Progenitor cell of endocrine pancreas (in vitro differentiated cells): Measurements from ENCODE around the gene STN1.

DNA sequence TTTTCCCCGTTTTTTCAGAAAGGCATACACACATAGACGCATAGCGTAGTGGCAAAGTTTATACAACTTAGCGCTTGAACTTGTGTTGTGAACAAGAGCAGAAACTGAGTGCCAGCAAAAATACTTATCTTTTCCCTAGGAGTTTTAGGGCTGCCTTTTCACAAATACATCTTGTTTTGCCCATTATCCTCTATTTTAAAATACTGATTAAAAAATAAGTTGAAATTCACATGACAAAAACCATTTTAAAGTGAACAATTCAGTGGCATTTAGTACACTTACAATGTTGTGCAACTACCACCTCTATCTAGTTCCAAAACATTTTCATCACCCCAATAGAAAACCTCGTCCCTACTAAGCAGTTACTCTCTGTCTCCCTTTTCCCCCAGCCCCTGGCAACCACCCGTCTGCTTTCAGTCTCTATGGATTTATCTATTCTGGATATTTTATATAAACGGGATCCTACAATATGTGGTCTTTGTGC lies 1.4 kb downstream of the WBP1L start:
- PRO-cap, result no peak

- PRO-cap, result no peak
Measured at GRCh38 chr10:102779589-102780069, 35.9 kb downstream of the WBP1L start.

DNA sequence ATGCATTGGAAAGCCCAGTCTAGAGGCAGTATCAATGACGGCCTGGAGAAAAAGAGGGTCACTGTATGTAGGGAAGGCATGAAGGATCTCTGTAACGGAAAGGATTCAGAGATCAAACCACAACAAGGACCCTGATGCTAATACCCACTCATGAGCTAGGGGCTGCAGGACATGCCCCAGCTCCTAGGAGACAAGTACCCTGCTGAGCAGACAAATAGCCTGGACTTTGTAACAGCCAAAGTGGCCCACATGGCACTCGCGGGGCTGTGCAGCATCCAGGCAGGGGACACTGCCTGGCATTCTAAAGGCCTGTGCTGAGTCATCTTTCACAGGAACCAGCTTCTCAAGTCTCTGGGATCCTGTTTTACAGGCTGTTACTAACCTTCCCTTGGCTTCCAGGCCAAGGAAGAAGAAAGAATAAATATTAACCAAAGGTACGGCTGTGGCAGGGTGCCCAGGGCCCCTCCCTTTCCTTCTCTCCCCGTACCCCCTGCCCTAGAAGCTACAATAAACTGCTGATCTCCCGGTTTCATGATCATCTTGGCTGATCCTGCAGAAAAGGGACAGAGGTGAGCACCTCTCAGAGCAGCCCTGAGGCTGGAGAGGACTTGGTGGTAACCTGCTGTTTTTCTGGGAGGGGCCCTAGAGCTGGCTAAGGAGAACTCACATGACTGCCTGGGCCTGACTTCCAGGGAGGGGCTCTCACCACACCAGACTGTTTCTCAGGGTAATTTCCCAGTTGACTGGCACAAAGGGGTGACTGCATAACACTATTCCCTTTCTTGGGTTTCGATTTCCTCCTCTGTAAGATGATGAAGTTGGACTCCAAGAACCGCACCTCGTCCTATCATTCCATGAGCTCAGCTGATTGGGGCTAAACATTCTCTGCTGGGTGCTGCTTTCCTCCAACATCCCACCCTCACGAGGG lies 4.2 kb upstream of the RPEL1 start:
- PRO-cap, result bidirectional peak, plus-strand start at position 371 of the sequence, minus-strand start at position 295 of the sequence

DNA sequence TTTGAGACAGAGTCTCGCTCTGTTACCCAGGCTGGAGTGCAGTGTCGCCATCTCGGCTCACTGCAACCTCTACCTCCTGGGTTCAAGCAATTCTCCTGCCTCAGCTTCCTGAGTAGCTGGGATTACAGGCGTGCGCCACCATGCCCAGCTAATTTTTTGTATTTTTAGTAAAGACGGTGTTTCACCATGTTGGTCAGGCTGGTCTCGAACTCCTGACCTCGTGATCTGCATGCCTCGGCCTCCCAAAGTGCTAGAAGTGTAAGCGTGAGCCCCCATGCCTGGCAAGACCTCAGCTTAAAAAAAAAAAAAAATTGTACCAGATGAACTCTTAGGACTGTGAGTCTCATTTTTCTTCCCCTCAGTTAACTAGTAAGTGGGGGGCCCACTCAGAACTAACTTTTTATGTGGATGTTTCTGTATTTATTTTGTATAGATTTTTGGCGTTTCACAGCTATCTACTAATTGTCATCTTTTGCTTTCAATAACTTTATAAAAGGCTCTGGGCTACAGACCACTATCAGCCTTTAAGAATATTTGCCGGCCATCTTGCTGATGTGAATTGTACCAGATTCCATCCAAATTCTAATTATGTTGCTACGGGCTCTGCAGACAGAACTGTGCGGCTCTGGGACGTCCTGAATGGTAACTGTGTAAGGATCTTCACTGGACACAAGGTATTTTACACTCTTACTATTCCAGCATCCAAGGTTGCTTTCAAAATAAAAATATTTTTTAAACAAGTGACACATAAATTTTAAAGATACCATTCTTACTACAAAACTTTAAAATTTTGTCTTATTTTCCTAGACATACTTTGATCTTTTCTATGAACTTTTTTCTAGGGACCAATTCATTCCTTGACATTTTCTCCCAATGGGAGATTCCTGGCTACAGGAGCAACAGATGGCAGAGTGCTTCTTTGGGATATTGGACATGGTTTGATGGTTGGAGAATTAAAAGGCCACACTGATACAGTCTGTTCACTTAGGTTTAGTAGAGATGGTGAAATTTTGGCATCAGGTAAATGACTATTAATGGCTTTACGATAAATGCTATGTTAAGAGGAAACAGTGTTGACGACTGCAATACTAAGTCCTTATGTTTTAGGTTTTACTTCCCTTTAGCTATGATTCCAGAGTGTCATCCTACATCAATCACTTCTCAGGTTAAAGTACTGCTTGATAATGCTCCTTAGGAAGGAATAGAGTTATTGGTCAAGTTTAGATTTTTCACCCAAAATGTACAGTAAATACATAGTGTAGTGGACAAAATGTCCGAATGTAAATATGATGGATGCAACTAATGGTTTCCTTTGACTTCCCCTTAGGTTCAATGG lies 9.1 kb downstream of the ATP5MK start:
- PRO-cap, result no peak

GRCh38 chr10:103473291-103473798 lies 5.7 kb downstream of the CALHM3 start:
- PRO-cap, result no peak

GRCh38 chr10:103504403-103504797 lies 10.9 kb downstream of the NEURL1 start:
- PRO-cap, result no peak

GRCh38 chr10:103545572-103546304 lies 52.2 kb downstream of the NEURL1 start:
- PRO-cap, result no peak

DNA sequence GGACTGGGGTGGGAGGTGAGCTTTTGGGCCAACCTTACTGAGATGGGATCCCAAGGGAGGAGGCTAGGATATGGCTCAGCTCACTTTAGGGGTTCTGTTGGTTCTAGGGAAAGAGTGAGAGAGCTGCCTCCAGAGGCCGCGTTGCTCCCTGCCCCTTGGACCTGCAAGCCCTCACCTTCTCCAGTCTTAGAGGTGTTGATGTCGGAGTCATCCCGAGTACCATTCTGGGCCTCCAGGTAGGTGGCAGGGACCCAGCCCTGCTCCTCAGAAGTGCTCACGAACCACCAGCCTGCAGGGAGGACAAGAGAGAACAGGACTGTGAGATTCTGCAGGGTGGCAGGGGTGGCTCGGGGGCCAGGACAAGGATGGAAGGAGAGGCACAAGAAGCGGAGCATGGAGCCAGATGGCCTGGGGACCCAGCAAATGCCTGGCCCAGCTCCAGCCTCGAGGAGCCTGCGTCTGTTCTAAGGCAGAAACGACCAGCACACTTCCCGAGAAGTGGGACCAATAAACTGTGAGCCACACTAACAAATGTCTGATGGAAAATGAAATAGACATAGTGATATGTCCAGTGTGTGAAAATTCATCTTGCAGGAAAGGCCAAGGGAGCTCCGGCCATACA lies 133.5 kb downstream of the NEURL1 start:
- PRO-cap, result no peak

GRCh38 chr10:103645007-103645767 lies 151.7 kb downstream of the NEURL1 start:
- PRO-cap, result no peak

GRCh38 chr10:103660306-103661289 lies 167.1 kb downstream of the NEURL1 start:
- PRO-cap, result no peak

DNA sequence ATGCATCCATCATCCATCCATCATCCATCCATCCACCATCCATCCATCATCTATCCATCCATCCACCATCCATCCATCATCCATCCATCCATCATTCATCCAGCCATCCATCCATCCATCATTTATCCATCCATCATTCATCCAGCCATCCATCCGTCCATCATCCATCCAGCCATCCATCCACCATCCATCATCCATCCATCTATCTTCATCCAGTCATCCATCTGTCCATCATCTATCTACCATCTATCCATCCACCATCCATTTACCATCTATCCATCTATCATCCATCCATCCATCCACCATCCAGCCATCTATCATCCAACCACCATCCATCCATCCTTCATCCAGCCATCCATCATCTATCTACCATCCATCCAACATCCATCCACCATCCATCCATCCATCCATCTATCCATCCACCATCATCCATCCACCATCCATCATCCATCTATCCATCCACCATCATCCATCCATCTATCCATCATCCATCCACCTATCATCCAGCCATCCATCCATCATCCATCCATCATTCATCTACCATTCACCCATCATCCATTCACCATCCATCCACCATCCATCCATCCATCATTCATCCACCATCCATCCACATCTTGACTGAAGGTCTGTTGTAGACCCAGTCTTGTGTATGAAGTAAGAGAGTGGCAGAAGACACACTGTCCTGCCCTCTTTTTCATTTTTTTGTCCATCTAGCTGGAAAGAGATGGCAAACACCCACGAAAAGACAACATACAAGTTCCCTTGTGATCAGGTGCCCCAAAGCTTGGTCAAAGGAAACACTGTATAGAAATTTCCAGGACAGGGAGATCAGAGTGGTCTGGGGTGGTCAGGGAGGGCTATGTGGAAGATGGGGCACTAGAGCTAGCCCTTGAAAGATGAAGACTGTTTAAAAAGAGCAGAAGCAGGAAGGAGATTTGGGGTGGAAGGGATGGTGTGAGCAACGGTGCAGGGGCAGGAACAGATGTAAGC lies 153.5 kb downstream of the SH3PXD2A start:
- PRO-cap, result no peak

DNA sequence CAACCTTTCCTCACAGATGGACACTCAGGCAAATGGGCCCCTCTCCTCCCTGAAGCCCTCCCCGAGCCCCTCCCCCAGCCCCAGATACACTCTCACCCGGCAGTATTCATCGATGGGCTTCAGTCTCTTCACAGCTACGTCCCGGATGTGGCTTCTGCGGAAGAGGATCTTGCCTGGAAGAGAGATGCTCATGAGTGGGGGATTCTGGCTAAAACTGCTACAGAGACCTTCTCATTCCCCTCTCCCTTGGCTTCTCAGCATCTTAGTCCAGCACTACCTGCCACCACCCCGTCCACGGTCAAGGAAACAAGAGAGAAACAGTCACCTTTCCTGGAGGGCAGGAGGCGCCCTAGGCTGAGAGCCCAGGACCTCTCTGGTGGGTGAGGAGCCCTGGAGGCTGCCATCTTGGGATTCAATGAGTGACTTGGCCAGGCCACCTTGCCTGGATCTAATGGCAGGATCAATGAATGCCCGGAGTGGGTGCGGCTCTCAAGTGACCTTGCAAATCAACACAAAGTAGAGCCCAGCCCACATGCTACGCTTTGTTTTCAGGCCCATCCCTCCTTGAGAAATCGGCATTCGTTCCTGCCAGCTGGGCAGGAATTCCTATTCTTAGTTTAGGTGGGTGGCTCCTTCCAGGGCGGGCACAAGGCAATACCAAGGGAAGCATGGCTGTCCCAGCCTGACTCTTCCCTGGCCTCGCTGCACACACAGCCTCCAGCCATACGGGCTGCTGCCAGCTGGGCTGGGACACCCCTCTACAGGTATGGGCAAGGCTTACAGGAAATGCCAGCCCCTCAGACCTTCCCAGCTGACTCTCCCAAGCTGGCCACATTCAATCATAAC lies 119.5 kb downstream of the SH3PXD2A start:
- PRO-cap, result no peak

DNA sequence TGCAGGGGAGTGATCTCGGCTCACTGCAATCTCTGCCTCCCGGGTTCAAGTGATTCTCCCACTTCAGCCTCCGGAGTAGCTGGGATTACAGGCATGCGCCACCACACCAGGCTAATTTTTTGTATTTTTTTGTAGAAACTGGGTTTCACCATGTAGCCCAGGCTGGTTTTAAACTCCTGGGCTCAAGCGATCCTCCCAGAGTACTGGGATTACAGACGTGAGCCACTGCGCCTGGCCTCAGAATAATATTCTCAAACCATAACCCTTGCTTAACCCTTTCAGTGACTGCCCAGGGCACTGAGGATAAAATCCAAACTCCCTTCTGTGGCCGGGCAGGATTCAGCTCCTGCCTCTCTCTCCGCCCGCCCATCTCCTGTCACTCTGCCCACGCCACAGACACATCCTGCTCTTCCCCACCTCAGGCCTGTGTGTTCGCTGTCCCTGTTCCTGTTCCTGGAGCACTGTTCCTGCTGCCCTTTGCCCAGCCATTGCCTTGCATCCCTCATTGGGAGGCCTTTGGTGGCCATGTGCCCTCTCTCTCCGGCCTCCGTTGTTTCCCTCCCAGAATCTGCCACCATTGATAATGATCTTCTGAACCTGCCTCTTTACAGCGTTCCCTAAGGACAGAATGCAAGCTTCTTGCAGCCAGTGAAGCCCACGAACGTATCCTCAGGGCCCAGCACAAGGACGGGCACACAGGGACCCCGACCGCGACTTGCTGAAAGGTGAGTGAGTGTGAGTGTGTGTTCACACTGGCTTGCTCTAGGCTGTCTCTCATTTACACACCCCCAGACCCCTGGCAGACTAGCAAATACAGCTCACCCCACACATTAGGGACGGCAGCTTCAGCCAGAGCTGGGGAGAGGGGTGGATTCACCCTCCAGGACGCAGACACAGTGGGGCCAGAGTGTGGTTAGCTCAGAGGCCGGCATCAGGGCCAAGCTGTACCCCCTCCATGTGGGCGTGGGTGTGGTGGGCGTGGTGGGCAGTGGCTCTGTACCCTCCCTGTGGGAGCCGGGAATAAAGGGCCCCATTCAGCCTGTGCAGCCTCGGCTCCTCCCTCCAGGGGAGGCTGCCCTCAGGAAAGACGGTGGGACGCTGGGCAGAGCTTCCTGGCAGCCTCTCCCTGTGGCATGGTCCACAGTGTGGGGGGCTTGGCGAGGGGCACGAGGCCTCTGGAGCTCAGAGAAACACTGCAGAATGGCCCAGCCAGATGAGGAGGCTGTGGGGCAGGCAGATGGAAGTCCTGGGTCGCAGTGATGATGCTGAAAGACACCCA lies 108.6 kb downstream of the SH3PXD2A start:
- PRO-cap, result no peak

GRCh38 chr10:103751753-103751994 lies 103.7 kb downstream of the SH3PXD2A start:
- PRO-cap, result no peak

DNA sequence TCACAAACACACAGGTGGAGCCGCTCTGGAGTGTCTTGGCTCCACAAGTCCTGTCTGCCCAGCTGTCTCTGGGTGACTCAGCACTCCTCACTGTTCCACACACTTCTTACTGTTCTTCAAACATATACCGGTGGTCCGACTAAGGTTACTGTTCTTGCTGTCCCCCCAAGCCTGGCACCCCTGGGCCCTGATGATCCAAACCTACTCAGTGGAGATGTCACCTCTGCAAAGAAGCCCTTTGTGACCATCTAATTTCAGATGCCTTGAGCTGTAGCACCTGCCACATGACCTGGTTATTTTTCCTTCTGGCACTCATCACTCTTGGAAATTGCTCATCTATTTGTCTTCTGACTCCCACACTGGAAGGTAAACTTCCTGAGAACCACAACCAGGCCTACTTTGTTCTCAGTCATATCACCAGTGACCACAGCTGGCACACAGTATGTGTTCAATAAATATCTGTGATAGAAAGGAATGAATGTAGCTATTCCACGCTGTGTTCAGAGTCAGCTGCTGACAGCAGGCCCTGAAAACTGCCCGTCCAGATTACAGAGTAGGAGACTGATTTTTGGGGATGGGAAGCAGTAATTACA lies 97.1 kb downstream of the SH3PXD2A start:
- PRO-cap, result no peak

GRCh38 chr10:103836776-103837117 lies 18.6 kb downstream of the SH3PXD2A start:
- PRO-cap, result no peak

DNA sequence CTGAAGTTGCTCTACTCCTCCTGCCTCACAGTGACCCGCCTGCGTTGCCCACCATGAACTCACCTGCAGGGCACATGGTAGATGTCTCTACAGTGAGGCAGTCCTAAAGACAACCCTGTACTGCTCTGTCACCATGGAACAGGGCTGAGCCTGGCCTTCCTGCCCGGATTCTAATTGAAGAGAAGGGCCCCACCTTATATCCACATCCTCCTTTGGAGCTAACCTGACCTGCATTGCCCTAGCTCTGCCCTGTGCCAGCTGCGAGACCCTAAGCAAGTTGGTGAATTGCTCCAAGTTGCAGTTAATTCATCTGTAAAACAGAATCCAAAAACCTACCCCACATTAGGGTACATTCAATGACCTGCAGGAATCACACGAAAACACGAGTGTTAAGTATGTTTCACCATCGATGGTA lies 4.0 kb downstream of the SH3PXD2A start:
- PRO-cap, result no peak

GRCh38 chr10:103917190-103918368 lies at the start of gene STN1:
Gene STN1 (minus strand): TSS chr10:103918184.
- PRO-cap, result unidirectional peak, minus-strand start at chr10:103918138

DNA sequence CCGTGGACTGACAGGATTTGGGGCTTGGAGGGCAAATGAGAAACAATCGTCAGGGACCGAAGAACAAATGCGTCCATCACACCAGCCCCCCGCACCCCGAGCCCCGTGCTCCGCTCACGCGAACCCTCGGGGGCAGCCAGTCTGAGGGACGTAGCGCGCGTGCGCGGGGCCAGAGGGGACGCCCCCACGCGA lies 161 bp upstream of the SLK start:
- PRO-cap, result bidirectional peak, plus-strand start outside the sequence, minus-strand start at position 102 of the sequence

DNA sequence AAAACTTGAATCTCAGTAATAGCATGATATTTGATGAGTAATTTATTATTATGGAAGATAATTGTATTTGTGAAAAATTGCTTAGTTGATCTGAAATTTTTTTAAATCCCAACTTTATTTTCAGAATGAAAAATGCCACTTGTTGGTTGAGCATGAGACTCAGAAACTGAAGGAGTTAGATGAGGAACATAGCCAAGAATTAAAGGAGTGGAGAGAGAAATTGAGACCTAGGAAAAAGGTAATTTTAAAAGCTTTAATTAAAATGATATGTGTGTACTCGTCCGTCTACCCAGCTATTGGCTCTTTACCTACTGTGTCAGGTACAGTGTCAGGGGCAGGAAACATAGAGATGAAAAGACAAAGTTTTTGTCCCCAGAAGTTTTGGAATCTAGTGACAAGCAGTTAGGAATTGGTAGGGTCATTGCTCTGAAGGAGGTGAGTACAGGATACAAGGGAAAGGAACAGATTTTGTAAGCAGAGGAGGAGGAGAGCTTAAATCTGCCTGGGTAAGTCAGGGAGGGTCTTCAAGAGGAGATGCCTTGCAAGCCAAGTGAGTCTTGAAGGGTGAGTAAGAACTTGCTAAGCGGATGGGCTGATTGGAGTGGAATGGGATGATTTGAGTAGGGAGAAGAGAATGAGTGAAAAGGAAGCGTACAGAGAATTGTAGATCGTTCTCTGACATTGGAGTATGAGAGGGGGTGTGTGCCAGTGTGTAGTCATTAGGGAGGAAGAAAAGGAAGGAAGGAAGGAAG lies 54.7 kb downstream of the SLK start:
- PRO-cap, result no peak